ENCODE results near the genes HTR1B, TTK and BCKDHB.

GRCh38 chr6:77463294-77464182, at the start of gene HTR1B:
HTR1B (minus strand) TSS chr6:77463491.
- RRBS, result no CpG with 5 or more reads among the region's 59 CpGs

DNA sequence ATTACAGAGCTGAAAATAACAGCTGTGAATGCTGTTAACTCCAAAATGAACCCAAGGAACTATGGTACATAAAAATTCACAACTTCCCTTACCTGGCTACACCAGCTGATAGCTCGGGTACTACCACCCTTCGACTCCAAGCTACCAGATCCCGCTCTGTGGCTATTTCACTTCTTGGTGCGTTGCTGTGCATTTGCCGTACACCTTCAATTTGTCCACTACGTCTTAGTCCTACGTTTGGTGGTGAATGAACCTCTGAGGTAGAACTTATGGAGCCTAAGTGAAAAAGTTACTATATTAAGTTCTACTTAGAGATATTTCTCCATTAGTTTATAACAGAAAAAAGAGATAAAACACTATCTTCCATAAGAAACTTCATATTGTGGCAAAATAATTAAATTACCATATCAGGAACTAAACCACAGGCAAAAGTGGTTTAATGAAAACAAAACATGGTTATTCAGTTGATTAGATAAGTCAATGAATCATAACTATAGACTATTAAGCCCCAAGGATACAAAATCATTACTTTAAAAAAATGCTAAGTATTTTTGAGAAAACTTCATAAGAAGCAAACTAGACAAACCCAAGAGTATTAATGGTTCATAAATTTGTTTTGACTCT, 80.6 kb downstream of the PHIP start:
- RRBS, result no CpG with 5 or more reads among the region's 7 CpGs

- RRBS, result no CpG with 5 or more reads among the region's 3 CpGs
Measured at GRCh38 chr6:79180307-79180650, 102.2 kb upstream of the PHIP start.

DNA sequence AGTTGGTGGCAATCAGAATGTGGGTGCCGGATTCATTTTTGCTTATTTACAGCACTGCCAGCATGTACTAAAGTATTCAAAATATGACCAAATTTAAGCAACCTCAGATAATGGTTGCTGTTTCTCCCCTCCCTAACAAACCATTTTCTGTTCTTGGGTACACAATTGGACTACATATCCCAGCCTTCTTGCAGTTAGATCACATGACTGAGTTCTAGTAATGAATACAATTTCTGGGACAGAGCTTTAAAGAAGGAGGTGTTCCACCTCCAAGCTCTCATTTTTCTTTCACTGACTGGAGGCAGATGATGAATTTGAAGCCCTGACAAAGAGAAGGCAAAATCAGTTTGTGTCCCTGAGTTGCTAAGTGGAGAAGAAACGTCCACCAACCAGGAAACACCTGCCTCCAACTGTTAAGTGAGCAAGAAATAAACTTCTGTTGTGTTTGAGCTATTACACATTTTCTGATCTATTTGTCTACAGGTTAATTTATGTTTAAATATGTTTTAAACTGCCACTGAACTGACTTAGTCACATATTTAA, 117.2 kb downstream of the LCA5 start:
- RRBS, result no CpG with 5 or more reads among the region's 2 CpGs

GRCh38 chr6:79596854-79597519, 34.1 kb upstream of the SH3BGRL2 start:
- RRBS, result no CpG with 5 or more reads among the region's 7 CpGs

GRCh38 chr6:79631383-79632254, 490 bp downstream of the SH3BGRL2 start:
- RRBS, result under 1% methylated on average over 6 of the region's 51 CpGs

DNA sequence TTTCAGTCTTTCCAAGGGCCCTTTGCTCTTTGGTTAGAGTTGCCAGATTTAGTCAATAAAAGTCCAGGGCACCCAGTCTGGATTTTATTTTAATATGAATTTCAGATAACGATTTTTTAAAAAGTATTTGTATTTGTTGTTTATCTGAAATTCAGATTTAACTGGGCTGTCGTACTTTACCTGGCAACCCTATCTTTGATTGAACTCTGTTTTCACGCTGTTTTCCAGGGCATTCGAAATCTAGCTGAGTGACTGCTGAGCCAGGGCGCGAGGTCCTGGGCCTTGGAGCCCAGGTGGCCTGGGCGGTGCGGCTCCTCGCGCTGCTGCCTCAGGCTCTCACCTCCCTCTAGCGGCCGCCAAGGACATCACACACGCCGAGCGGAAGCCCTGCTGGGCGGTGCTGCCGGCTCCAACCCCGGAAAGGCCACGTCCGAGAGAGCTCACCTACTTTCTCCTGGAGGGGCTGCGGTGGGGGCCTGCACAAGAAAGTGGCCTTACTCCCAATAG, 77.9 kb downstream of the ELOVL4 start:
- RRBS, result no CpG with 5 or more reads among the region's 21 CpGs

DNA sequence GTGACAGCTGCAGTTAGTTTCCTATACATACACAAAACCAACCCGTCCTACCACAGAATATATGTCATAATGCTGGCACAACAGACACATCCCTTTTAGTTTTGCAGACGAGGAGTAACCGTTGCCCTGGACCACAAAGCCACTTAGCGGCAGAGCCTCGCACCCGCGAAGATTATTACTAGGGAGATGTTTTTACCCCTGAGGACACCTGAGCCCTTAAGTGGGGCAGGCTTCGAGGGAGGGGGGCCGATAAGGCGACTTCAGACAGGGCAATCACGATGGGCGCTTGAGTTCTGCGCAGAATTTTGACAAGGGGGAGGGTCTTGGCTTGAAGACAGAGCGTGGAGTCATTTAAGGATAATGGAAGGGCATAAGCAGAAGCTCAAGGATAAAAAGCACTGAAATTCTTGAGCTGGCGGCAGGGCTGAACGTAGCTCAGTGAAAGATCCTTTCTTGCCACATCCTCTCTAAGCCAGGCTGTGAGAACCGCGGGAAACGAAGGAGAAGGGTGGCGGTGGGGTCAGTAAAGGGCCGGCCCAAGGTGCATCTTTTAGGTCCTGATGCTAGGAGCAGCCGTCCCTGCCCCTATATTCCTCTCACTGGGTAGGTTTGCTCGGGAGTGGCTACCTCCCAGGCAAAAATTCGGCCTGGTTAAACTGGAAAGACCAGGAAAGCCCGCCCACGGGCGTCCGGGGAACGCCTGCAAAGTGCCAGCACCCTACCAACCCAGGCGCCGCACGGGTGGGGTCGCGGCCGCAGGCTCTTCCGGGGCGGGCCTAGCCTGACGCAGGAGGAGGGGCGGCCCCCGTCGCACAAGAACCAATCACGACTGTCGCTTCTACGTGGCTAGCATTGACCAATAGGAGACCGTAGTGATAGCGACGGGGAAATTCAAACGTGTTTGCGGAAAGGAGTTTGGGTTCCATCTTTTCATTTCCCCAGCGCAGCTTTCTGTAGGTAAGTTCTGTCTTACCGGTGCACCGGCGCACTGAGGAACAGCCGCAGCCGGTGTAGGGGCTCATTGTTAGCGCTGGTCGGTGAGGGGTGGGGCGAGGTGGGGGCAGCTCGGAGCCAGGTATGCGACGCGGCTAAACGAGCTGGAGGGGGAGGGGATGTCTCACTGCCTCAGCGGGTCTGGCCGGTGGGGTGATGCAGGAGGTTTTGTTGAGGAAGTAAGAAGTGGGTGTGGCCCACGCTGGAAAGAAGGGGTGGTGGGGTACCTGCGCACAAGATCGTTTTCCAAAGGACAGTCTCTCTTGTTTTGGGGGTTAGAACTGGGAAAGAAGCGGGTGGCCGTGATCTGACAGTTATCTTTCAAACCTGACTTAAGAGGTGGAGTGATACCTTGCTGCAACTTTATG, at the start of gene TTK:
Gene TTK, plus strand, starts transcription at position 893 of the 1,361 bp plus-strand sequence.
- RRBS, result 1% methylated on average over 8 of the region's 70 CpGs

DNA sequence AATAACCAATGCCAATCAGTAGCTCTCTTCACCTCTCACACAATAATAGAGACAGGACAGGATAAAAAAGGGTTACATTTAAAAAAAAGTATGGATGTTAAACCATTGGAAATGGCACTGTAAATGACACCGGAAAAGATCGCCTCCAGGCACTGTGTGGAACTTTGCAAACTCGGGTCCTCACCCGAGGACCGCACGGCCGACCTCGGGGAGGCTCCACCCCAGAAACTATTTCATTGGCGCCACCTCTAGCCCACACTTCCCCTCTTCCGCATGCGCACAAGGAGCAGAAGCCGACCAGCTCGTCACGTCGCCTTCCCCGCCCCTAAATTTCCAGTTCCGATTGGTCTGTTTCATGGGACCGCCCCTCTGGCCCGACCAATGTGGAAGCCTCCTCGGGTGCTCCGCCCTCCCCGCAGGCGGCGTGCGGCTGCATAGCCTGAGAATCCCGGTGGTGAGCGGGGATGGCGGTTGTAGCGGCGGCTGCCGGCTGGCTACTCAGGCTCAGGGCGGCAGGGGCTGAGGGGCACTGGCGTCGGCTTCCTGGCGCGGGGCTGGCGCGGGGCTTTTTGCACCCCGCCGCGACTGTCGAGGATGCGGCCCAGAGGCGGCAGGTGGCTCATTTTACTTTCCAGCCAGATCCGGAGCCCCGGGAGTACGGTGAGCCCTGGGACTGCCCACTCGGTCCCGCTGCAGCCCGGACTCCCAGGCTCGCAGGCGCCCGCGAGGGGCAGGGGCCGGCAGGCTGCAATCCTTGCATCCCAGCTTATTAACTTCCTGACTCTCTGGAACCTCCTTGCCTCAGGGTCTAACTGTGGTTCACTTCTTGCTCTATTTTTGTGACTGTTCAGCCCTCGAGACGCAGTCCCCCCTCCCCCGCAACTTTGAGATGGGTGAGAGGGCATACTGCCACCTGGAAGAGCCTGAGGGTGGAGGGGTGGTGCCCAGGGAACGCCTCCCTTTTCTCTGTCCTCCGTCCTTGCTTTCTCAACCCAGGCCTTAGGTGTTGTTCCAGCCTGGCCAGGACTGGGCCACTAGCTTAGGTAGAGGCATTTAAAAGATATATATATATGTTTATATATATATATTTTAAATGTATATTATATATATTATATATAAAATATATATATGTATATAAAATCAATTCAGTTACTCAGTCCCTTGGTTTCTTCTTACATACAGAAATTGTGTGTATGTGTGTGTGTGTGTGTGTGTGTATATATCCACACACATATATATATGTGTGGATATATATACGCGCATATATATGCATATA, at the start of gene BCKDHB:
Gene BCKDHB, plus strand, starts transcription at position 442 of the 1,276 bp plus-strand sequence.
- RRBS, result 3% methylated on average over 10 of the region's 62 CpGs

DNA sequence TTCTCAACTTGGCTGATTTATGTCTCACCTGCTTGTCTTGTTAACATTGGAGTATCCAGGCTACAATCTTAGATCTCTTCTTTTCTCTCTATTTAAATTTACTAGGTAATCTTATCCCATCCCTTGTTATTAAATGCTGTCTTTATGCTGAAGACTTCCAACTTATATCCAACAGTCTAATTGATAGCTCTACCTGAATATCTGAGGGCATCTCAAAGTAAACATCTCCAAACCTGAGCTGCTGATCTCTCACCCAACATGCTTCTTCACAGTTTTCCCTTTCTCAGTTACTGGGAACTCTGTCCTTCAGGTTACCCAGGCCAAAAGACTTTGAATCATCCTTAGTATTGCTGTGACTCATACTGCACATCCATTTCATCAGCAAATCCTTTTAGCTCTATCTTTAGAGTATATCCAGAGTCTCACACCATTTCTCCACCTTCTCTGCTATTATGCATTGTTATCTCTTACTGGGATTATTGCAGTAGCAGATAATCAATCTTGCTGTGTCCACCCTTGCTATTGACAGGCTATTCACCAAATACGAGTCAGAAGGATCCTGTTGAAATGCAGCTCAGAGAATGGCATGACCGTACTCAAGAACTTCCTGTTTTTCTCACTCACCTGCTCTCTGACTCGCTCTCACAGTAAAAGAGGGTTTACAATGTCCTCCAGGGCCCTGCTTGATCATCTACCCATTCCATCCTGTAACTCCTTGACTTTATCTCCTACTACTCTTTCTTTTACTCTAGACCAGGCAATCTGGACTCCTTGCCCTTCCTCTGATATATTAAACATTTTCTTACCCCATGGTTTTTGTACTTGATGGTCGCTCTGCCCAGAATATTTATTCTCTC, 57.3 kb downstream of the BCKDHB start:
- RRBS, result no CpG with 5 or more reads among the region's 4 CpGs

DNA sequence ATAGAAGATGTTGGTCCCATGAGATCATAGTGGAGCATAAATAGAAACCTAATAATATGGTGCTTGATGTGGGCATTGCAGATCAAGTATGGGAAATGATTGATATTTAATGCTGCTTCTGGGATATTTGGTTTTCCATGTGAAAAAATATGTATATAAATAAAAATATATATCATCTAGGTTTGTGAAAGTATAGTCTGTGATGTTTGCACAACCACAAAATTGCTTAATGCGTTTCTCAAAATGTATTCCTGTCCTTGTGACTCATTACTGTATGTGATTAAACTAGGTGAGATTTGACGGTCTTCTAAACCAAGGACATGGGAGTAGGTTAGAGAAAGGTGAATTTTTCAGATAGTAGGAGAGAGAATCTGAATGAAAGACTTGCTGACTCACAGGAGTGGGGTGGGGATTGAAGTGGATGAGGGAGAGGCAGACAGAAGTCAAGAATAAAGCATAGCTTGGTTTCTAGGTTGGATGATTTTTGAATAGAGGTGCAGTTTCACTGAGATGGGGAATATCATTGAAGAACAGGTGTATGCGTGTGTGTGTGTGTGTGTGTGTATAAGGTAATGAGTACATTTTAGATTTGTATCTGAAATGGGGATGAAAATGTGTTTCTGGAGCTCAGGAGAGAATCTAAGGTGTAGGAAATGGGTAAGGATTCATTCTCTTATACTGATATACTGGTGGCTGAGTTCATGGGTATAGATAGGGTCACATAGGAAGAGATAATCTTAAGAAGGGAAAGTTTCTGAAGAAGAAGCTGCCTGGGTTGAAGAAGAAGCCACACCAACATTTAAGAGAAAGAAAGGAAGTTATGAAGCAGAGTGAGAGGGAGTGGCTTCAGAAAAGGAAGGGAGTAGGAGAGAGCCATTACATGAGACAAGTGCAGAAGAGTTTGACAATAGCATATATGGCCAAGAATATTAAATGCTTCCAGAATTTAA, 174.3 kb downstream of the BCKDHB start:
- RRBS, result no CpG with 5 or more reads among the region's 3 CpGs

GRCh38 chr6:81451784-81452355, 300.6 kb downstream of the TENT5A start:
- RRBS, result no CpG with 5 or more reads among the region's 4 CpGs

GRCh38 chr6:81487317-81487862, 265.1 kb downstream of the TENT5A start:
- RRBS, result no CpG with 5 or more reads among the region's 2 CpGs

GRCh38 chr6:81750997-81751417, 1.5 kb downstream of the TENT5A start:
- RRBS, result no CpG with 5 or more reads among the region's 5 CpGs

DNA sequence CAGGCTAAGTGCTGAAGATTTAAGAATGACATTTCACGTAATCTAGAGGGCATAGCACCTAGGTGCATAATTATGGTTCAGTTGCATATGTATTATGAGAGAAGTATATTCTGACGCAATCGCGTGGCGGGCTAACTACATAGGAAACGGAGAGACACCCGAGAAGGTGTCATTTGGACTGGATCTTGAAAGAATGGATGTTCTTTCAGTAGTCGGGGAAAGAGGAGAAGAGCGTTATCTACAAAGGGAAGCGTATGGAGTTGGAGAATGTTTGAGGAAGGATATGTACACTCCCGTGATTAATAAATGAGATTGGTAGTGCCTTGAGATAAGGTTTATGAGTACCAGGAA, 1.9 kb upstream of the TENT5A start:
- RRBS, result no CpG with 5 or more reads among the region's 11 CpGs

- RRBS, result no CpG with 5 or more reads among the region's 1 CpG
Measured at GRCh38 chr6:81788679-81788997, 36.2 kb upstream of the TENT5A start.

DNA sequence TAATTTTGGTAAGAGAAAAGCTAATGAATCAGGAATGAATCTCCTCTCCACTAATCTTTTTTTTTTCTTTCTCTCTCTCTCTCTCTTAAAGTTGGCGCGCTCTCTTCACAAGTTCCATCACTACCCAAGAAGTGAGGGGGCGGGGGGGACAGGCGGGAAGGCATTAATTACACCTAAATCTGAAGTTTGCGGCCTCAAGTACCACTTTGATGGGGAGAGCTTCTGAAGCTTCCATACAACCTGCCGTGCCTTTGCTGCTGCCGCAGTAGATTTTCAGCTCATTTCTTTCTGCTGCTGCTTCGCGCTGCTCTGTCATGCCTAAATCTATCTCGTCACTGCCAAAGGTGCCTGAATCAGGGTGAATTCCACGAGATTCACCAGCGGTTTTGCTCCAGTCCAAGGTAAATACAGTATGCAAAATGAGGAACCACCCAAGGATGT, 458 bp upstream of the TPBG start:
- RRBS, result no CpG with 5 or more reads among the region's 12 CpGs